ENCODE data around the genes RANGRF, MFSD6L and GLP2R.

- PRO-cap, 4 experiments, result peak in 4 of 4 experiments; most common plus-strand start chr17:8288682 (in 4); most common minus-strand start chr17:8288993 (in 3)
- RAMPAGE, long total RNA, 4 experiments, result start-site peak on the plus strand in 4 of 4 experiments, at chr17:8288670-8288692 at its widest, 43 to 79 reads per replicate; start-site peak on the minus strand in 1 of 4 experiments, at chr17:8289021-8289097 at its widest, 10 reads per replicate
These were observed at the start of gene RANGRF for GRCh38 chr17:8288472-8289557. TSS of gene RANGRF (plus strand) at chr17:8288670.

- PRO-cap, 4 experiments, result no peak in any of the 4 experiments
- RAMPAGE, long total RNA, 4 experiments, result no peak in any of the 4 experiments
These were observed 16.8 kb downstream of the KRBA2 start for GRCh38 chr17:8359694-8360195.

DNA sequence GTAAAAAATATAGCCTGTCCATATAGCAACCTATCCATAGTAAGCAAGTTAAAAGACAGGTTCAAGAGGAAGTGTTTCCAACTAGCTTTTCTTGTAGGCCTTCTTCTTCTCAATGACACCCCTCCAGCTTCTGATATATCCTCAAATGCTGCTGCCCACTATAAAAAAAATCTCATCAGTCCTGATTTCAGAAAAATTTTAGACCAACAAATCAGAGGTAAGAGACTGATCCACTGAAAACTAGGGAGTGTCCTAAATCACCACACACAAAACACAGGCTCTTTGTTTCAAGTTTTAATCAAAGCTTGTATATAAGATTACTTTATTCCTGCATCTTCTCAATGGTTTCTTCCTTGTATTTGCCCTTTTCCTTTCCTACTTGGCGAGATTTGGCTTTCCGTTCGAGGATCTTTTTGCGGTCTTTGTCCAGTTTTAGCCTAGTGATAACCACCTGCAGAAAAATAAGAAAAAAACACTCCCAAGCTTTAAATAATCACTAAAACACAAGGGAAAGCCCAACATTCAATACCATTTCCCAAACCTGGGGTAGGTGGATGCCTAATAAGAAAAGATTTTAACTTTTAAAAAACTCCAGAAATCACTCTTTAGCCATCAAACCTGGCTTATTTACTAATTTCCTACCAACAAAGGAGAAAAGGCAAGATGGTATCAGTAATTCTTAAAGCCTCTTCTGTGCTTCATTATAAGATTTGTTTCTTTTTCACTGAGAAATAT lies 905 bp upstream of the KRBA2 start:
- PRO-cap, 4 experiments, result no peak in any of the 4 experiments
- RAMPAGE, long total RNA, 4 experiments, result no peak in any of the 4 experiments

DNA sequence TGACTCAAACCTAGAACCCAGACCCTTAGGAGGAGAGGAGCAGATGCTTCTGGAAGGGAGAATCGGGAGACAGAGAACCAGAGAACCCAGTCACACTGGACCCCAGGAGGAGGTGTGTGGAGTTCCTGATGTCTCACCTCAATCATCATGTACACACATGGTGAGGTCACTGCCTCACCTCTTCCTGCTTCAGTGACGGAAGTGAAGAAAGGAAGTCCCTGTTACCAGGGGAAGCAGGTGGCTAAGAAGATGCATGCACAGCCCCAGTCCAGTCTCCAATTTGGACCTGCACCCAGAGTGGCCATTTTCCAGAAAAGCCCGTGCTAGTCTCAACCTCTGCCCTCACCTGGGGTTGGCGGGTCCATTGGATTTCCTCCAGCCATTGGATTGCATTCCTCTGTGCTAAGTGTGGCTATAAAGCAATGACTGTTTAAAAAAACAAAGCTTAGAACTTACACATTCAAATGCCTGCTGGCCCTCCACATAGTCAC lies 3.9 kb downstream of the RNF222 start:
- PRO-cap, 4 experiments, result peak in 4 of 4 experiments; most common plus-strand start position 244 of the sequence (in 1); most common minus-strand start position 144 of the sequence (in 3)
- RAMPAGE, long total RNA, 4 experiments, result no peak in any of the 4 experiments

DNA sequence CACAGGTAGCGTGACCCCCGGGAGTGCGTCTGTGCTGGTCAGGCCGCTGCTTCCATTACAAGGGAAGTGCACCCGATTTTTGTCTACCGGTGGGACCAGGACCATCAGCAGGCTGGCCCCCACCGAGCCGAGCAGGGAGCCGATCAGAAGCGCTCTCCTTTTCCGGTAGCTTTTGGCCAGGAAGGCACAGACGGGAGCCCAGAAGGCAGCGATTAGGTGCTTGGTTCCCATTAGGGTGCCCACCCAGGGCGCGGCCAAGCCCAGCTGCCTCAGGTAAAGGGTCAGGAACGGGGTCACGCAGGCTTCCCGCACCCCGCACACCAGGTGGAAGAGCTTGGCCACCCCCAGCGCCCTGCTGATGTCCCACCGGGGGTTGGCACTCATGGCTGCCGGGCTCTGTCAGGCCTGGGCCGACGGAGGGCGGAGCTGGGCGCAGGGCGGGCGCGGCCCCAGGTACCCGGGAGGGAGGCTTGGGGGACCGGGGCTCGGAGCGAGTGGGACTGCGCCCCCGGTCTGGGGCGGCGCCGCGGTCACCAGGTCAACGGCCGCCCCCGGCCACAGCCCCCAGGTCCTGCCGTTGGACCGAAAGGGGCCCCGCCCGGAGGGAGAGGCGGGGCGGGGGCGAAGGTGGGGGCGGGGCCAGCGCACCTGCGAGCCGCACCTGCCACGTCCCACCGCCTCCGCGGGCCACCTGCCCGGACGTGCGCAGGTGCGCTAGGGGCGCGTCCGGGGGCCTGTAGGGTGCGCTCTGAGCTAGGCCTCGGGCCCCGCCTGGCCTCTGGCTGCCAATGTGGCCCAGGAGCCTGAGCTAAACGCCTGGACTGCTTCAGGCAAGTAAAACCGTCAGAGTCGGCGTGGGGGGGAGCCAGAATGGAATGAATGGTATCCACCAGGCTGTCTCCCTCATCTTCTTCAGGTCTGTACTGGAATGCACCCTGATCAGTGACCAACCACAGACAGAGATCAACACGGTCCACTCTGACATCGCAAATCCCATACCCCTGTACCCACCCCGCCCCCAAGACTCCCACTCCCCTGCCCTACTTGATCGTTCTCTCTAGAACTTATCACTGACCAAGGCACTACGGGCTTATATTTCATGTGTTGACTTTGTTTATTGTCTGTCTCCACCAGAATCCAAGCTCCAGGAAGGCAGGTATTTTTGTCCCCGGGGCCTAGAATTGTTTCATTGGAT lies at the start of gene MFSD6L:
TSS of gene MFSD6L (minus strand) at position 629 of the 1,195 bp plus-strand sequence.
- PRO-cap, 4 experiments, result no peak in any of the 4 experiments
- RAMPAGE, long total RNA, 4 experiments, result no peak in any of the 4 experiments

DNA sequence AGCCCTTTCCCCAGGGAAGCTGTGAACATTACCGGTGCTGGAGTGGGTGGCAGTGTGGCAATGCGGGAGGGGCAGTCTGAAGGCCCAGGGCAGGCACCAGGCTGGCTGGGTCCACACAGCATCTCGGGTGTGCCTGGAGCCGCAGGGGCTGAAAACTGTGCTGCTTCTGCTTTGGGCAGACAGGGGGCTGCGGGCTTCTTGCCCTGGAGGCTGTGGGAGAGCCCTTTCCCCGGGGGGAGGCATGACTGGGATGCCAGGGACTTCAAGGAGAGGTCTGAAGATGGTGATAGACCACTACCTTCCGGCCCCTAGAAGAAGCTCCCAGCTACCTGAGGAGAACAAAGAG lies 6.7 kb upstream of the PIK3R6 start:
- PRO-cap, 4 experiments, result no peak in any of the 4 experiments
- RAMPAGE, long total RNA, 4 experiments, result no peak in any of the 4 experiments

- PRO-cap, 4 experiments, result no peak in any of the 4 experiments
- RAMPAGE, long total RNA, 4 experiments, result no peak in any of the 4 experiments
These were observed 10.8 kb upstream of the PIK3R6 start for GRCh38 chr17:8878232-8878716.

DNA sequence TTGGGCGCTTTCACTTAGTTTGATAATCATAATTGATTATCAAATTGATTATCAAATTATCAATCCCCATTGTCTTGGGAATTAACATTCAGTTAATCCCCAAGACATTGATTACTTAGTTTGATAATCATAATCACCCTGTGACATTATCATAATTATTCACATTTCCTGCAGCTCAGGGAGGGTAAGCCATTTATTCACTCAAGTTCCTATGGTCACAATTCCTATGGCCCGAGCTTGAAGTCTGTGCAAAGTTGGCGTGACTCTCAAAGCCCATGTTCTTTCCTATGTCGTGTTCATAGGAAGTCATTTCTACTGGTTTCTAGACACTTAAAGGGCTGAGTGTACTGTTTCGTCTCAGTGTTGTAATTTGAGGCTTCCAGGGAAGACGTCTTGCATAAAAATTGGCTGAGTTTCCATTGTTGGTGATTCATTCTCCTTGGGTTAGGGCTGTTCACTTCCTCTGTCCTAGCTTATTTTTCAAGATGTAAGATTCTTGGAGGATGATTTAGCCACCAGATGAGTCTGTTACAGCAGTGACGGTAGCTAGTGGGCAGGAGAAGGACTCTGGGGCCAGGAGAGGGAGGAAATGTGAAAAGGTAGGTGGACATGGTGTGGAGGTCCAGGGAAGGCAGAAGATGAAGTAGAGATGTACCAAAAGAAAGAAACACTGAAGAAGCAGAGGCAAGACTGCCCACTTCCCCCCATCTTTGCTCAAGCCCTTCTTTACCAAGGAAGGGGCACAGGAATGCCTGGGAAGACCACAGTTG lies 43.1 kb downstream of the PIK3R5 start:
- PRO-cap, 4 experiments, result peak in 2 of 4 experiments; most common plus-strand start position 536 of the sequence (in 2); most common minus-strand start position 246 of the sequence (in 2)
- RAMPAGE, long total RNA, 4 experiments, result no peak in any of the 4 experiments

- PRO-cap, 4 experiments, result peak in 1 of 4 experiments; most common plus-strand start chr17:8935504 (in 1)
- RAMPAGE, long total RNA, 4 experiments, result no peak in any of the 4 experiments
These were observed 30.4 kb downstream of the PIK3R5 start for GRCh38 chr17:8934881-8935766.

DNA sequence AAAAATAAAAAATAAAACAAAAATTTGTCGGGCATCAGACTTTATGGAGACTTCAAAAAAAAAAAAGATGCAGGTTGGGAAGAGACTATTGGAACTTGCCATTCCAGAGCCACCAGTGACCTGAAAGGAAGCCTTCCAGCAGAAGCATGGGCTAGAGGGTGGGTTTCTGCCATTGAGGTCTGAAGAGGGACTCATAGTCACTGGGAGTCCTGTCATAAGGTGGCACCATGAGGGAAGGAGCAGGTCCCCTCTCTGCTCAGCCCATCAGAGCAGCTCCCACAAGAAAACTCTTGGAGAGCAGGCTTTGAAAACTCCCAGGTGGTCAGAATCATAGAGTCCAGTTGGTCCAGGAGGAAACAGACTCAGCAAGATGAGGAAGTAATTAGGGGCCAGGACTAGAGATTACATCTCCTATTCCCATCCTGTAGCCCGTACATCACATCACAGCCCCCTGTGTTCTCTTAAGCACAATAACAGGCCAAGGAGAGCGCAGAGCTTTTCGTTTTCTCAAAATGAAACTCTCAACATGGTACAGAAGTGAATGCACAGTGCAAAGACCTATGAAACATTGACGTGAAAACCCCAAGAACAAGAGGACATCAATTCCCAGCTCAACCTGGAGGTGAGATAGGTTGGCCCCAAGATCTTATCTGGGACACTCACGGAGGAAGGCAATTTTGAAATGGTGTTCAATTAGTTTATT lies 9.2 kb downstream of the PIK3R5 start:
- PRO-cap, 4 experiments, result no peak in any of the 4 experiments
- RAMPAGE, long total RNA, 4 experiments, result no peak in any of the 4 experiments

- PRO-cap, 4 experiments, result no peak in any of the 4 experiments
- RAMPAGE, long total RNA, 4 experiments, result no peak in any of the 4 experiments
These were observed 221.0 kb downstream of the NTN1 start for GRCh38 chr17:9242178-9242881.

- PRO-cap, 4 experiments, result no peak in any of the 4 experiments
- RAMPAGE, long total RNA, 4 experiments, result no peak in any of the 4 experiments
These were observed at the start of gene GLP2R for GRCh38 chr17:9825610-9826100. TSS of gene GLP2R (plus strand) at chr17:9825924.

DNA sequence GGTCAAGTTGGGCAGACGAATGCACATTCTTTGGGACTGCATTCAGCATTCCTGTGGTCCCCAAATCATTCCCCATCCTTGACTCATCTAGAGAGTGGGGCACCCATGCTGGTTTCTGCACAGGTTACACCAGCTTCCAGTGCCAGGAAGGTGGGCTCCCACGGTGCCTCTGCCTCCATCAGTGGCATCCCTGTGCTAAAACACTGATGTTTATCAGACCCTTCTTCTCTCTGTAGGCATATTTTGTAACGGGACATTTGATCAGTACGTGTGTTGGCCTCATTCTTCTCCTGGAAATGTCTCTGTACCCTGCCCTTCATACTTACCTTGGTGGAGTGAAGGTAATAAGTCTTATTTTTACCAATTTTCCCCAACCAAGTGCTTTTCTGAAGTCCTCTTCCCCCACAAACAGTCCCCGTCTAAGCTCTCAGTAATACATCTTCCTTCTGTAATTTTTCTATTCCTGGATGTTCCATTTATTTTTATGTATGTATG lies 10.5 kb downstream of the GLP2R start:
- PRO-cap, 4 experiments, result no peak in any of the 4 experiments
- RAMPAGE, long total RNA, 4 experiments, result no peak in any of the 4 experiments

DNA sequence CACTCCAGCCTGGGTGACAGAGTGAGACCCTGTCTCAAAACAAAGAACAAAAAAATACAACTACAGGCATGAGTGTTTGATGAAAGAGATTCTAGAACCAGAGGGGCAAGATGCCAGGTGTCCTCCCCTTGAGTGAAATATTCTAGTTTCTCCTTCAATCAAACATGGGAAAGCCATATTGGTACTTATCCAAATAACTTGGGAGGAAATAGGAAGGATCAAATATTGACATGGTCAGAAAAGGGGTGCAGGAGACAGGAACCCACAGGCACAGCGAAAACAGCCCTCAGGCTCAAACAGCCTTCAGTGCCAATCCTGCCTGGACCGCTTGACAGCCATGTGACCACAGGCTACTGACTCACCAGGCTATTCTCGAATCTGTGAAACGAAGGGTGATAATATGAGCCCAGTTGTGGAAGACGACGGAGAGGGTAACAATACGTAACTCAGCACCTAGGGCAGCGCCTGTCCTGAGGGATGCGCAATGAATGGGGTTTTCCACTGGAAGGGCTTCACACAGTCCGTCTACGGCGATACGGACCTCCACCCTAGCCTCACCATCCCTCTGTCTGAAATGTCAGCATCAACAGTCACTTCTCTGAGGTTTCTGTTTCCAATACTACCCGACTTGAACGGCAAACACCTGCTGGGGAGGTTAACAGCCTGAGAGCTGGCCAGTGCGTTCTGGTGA lies 117.3 kb upstream of the RCVRN start:
- PRO-cap, 4 experiments, result no peak in any of the 4 experiments
- RAMPAGE, long total RNA, 4 experiments, result no peak in any of the 4 experiments

DNA sequence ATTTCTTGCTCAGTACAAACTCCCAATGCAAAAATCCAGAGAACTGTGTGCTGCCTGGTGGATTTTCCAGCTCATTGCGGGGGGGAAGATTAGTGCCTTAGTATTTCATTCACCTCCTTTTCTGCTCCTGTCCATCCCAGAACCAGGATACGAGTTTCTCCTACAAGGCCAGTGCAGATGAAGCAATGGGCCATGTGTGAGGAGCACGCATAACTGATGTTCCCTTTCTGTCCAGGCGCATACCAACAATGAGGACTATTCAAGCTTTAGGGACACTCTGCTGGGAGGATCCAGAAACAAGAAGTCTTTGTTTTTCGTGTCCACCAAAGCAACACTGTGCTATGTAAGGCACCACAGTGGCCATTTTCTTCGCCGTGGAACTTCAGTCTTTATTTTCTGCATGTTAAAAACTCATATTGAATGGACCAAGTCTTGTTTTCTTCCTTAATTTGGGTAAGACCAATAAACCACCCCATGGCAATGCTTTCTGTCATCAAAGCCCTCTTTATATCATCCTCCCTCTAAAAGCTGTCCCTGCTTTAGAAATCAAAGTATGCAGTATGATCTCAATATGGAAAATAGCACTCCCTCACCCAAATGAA lies 143.9 kb upstream of the RCVRN start:
- PRO-cap, 4 experiments, result no peak in any of the 4 experiments
- RAMPAGE, long total RNA, 4 experiments, result no peak in any of the 4 experiments

DNA sequence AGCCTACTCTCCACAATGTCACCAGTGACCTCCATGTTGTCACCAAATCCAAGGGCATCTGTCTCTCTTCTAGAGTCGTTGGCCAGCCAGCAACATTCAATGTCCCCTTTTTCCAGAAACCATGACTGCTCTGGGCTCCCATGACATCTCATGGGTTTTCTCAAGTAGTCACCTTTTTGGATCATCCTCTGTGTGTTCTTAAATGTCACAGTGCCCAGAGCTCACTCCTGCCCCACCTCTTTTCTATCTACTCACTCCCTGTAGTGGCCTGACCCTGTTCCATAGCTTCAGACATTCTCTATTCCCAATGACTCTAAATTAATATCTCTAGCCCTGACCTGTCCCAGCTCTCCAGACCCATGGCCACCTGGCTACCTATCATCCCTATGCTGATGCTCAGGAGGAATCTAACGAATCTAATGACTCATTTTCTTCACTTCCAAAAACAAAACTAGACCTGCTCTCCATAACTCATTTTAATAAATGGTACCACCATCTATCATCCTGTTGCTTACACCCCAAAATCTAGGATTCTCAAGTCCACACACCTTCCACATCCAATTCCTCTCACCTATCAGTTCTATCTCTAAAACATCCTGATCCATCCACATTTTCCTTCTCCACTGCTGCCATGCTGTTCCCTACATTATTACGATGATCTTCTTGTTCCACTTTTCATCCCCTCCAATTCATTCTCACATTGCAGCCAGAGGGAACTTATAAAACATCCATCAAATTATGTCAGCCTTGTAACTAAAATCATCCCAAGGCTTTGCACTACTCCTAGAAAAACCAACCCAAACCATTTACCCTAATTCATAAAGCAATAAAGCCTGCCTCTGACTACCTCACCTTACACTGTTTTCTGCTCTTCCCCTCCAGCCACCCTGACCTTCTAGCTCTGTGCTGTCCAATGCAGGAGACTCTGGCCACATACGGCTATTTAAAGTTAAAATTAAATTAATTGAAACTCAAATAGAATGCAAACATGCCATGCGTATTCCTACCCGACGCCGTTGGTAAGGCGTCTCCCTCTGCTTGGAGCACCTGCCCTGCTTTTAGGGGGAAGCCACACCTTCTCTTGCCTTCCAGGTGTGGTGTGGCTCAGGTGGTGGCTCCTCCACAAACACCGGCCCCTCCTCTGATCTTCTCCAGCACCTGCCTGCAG lies 93.8 kb downstream of the GAS7 start:
- PRO-cap, 4 experiments, result no peak in any of the 4 experiments
- RAMPAGE, long total RNA, 4 experiments, result start-site peak on the minus strand in 1 of 4 experiments, centred at position 575 of the sequence, 18 reads per replicate

GRCh38 chr17:10166617-10166963 lies 31.8 kb downstream of the GAS7 start:
- PRO-cap, 4 experiments, result no peak in any of the 4 experiments
- RAMPAGE, long total RNA, 4 experiments, result no peak in any of the 4 experiments

- PRO-cap, 4 experiments, result no peak in any of the 4 experiments
- RAMPAGE, long total RNA, 4 experiments, result start-site peak on the minus strand in 1 of 4 experiments, at chr17:10638347-10638551 at its widest, 10 reads per replicate
These were observed 19.0 kb downstream of the MYH3 start for GRCh38 chr17:10637915-10638743.

GRCh38 chr17:10698327-10698846 lies 993 bp downstream of the ADPRM start:
- PRO-cap, 4 experiments, result peak in 2 of 4 experiments; most common minus-strand start chr17:10698573 (in 2)
- RAMPAGE, long total RNA, 4 experiments, result no peak in any of the 4 experiments

- PRO-cap, 4 experiments, result no peak in any of the 4 experiments
- RAMPAGE, long total RNA, 4 experiments, result no peak in any of the 4 experiments
These were observed 354 bp upstream of the TMEM220 start for GRCh38 chr17:10730189-10730564.

Data from spleen (tissue), 7 donors.